ENCODE measurements around a stretch of chr14.

DNA sequence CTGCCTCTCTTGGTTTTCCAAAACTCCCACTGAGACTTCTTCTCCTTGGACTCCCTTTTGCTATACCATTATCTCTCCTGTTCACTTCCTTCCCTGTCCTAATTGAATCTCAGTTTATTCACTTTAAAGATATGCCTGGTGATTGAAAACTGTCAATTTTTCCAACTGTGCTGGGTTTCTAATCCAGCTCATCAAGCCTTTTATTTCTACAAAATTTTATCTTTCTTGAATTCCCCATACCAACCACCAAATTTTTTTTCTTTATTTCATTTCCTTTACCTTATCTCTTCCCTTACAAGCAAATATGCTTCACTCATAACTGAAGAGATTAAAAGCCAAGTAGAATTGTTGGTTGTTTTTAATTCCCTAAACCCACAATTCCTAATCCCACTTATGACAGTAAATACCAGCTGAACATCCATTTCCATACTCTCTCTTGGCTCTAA lies 46.2 kb downstream of the MIS18BP1 start:
- PRO-cap: no peak

GRCh38 chr14:45367366-45367565 lies 114.3 kb upstream of the MIS18BP1 start:
- PRO-cap: no peak

- PRO-cap: no peak
Measured at GRCh38 chr14:48771752-48772294, 814.4 kb downstream of the RPS29 start.

DNA sequence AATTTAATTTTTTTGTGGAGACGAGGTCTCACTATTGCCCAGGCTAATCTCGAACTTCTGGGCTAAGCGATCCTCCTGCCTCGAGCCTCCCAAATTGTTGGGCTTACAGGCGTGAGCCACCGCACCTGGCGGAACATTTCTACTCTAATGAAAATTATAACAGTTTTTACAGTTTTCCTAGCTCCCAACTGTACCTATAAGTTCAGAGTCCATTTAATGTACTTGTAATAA lies 1.6 kb upstream of the LRR1 start:
- PRO-cap: unidirectional peak, minus-strand start at position 149 of the sequence

DNA sequence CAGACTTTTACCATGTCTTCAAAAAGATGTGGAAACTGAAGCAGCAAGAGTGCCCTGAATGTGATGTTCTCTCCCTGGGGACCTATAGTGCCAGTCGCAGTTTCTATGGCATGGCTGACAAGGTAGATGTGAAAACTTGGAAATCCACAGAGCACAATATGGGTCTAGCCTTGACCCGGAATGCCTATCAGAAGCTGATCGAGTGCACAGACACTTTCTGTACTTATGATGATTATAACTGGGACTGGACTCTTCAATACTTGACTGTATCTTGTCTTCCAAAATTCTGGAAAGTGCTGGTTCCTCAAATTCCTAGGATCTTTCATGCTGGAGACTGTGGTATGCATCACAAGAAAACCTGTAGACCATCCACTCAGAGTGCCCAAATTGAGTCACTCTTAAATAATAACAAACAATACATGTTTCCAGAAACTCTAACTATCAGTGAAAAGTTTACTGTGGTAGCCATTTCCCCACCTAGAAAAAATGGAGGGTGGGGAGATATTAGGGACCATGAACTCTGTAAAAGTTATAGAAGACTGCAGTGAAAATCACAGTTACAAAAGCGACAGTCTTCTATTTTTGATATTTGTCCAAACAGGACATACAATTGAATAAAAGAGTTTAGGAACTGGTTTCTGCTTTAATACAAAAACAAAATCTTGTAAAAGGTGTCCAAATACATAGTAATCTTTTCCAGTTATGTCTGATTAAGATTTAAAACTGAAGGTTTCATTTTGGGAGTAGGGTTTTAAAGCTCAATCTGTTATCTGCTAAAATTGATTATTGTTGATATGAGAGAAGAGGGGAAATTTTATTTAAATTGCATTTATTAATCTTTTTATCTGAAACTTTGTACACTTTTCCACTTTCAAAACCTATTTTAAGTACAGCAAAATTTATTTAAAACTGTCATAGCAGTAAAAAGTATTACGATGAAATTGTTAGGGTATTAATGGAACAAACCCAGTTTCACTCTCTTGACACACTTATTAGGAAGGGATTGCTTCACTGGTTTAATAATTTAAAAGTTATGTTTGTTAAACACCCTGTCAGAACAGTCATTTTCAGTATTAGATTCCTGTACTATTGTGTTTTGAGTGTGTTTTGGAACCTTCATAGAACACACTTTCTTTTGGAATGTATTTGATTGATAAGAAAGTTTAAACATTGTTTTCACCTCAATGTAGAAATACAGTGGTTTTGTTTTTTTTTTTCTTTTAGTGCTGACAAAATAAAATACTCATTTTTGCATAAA lies 1.9 kb downstream of the MGAT2 start:
- PRO-cap: no peak

DNA sequence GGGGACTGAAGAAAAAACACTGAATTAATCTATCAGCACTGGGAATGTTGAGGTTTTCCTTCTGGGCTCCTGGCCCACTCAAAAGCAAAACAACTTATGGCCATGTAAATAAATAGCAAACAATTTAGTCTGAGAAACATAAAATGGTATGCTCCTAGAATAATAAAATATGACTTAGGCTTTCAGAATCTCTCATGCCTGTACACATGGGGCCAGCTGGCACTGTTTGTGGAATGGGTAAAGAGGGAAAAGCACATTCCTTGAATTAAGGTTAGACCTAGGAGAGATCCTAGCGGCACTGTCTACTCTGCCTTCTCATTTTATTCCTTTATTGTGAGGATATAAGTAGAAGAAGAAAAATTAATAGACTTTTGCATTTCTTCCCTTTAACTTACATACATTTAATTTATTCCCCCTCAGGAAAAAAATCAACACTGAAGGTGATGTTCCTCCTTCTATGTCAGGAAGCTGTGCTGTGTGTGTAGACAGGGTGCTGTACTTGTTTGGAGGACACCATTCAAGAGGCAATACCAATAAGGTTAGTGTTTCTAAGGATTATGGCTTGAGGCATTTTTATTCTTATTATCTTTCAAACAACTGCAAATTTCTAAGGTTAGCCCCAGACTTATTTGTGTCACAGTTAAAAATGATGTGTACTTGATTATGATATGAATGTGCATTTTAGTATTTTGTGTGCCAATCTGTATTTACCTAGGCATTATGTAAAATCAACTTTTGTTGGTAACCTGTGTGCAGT lies 6.4 kb downstream of the KLHDC2 start:
- PRO-cap: no peak

- PRO-cap: no peak
Measured at GRCh38 chr14:49886650-49886939, 6.3 kb upstream of the ARF6 start.

GRCh38 chr14:49970114-49970355 lies 77.2 kb downstream of the ARF6 start:
- PRO-cap: unidirectional peak, plus-strand start at chr14:49970184

GRCh38 chr14:50044883-50045586 lies 71.3 kb downstream of the VCPKMT start:
- PRO-cap: bidirectional peak, plus-strand start at chr14:50045265, minus-strand start at chr14:50045130; unidirectional peak, minus-strand start at chr14:50045459

DNA sequence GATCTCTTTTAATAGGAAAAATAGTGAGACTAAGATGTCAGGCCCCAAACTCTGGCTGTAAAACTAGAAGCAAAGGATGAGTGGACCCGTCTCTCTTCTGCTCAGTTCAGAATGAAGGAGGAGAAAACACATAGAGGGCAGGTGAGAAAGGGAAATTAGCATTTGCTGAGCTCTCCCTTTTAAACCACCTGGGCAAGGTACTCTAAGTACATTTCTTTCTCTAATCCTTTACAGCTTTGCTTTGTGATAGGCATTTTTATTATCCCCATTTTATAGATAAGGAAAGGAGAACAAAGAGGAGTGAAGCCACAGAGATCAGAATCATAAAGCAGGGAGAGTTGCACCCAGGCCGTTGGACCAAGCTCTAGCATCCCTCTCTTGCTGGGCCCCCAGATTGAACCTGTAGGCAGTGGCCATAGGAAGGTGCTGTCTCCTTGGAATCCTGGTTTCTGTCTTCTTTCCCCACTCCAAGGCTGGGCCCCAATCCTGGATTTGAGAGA lies 47.1 kb downstream of the VCPKMT start:
- PRO-cap: unidirectional peak, minus-strand start at position 108 of the sequence

GRCh38 chr14:50122235-50122625 lies 5.9 kb upstream of the VCPKMT start:
- PRO-cap: unidirectional peak, minus-strand start at chr14:50122396

GRCh38 chr14:50191271-50191800 lies 40.0 kb downstream of the SOS2 start:
- PRO-cap: no peak

DNA sequence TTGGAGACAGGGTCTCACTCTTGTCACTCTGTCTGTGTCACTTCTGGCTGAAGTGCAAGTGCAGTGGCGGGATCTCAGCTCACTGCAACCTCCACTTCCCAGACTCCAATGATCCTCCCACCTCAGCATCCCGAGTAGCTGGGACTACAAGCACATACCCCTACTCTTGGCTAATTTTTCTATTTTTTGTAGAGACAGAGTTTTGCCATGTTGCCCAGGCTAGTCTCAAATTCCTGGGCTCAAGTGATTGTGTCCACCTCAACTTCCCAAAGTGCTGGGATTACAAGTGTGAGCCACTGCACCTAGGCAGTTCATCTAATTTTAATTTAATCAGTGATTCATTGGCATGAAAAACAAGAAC lies 29.4 kb downstream of the SOS2 start:
- PRO-cap: no peak

DNA sequence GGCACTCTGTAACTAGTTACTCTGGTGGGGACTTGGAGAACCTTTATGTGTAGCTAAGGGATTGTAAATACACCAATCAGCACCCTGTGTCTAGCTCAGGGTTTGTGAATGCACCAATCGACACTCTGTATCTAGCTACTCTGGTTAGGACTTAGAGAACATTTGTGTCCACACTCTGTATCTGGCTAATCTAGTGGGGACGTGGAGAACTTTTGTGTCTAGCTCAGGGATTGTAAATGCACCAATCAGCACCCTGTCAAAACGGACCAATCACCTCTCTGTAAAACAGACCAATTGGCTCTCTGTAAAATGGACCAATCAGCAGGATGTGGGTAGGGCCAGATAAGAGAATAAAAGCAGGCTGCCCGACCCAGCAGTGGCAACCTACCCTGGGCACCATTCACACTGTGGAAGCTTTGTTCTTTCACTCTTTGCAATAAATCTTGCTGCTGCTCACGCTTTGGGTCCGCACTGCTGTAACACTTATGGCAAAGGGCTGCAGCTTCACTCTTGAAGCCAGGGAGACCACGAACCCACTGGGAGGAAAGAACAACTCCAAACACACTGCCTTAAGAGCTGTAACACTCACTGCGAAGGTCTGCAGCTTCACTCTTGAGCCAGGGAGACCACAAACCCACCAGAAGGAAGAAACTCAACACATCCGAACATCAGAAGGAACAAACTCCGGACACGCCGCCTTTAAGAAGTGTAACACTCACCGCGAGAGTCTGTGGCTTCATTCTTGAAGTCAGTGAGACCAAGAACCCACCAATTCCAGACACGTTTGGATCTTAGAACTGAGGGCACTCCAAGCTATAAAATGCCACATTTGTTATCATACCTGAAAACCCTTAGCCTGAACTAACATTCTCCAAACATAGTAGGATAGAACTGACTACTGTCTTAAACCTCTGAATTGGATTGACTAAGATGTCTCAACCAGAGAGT lies 33.9 kb downstream of the CDKL1 start:
- PRO-cap: unidirectional peak, plus-strand start at position 382 of the sequence

DNA sequence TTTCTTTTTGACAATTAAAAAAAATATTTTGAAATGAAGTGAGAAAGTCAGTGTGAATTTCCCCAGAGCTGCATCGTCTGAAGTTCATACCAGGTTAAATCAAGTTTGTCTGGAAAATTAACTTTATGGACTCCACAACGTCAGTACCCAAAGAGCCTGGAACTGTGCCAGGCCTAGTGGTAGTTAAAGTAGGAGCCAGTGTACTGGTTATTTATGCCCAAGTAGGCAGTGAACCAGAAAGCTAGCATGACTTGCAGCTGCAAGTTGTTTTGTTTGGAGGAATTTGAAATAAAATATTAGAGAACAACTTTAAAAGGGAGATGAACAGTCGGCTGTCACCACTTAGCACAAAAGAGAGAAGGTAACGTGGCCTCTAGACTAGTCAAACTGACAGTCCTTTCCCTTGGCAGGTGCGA lies 3.0 kb upstream of the CDKL1 start:
- PRO-cap: no peak

DNA sequence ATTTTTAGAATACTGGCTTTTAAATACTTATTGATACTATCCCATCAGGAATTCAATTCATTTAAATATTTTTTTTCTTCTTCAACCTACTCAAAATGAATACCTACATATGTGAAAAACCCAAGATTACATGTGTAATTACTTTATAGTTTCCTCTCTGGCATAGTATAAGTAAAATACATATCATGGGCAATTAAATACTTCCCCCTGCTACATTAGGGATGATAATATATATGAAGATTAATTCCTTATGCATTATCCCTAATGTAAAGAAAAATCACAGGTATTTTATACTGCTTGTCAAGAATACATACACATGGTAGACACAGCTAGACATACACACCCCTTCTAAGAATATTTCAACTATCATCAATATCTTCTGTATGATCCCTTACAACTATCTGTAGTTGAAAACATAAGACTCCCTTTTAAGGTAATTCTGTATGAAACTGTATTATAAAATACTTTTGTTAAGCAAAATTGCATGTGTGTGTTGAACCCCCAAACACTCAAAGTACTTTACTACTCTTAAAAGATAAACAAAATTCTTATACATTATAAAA lies 22.3 kb upstream of the CDKL1 start:
- PRO-cap: no peak

DNA sequence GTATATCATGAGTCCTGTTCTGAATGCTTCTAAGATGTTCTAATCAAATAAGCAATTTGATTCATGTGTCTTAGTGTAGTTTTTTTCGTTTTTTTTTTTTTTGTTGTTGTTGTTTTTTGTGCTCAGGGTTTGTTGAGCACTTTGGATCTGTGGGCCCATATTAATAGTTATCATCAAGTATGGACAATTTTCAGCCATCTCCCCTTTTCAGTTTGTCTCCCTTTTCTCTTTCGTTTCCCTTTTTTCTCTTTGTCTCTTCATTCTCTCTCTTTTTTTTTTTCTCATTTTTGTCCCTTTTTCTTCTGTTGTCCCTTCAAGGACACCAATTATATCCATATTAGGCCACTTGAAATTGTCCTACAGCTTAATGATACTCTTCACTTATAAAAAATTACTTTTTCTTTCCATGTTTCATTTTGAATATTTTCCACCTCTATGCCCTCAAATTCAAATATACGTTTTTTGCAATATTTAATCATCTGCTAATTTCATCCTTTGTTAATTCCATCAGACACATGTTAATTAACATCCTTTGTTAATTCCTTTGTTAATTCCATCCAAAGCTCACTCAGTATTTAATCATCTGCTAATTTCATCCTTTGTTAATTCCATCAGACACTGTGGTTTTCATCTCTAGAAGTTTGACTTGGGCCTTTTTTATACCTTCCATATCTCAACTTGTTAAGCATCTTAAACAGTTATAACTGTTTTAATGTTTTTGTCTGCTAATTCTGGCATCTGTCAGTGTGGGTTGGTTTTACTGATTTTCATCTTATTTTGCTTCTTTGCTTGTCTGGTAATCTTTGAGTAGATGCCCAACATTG lies 53.2 kb downstream of the MAP4K5 start:
- PRO-cap: no peak

- PRO-cap: no peak
Measured at GRCh38 chr14:50659745-50660247, 8.3 kb downstream of the SAV1 start.

- PRO-cap: no peak
Measured at GRCh38 chr14:50770633-50771270, 60.2 kb downstream of the NIN start.

DNA sequence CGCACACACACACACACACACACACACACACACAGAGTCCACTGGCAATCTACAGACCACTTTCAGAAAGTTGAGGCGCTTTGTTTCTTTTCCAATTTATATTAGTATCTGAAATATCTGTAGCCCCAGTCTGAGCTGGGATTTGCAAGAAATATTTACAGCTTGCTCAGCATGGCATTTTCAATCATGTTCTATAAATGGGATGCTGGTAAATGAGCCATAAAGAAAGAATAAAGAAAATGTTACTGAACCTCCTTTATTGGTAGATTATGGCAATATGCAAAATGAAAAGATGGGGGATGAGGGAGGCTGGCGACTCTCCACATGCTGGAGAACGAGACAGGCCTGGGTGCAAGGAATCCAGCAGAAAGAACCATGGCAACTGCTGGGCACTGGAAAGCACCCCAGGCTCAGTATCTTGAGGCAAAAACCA lies 39.1 kb downstream of the NIN start:
- PRO-cap: no peak